Spleen (tissue), 7 donors: Measurements from ENCODE around the gene TRNT1.

GRCh38 chr3:2599326-2599617 lies 500.6 kb downstream of the CNTN4 start:
- PRO-cap, 4 experiments: no peak in any of the 4 experiments
- RAMPAGE, long total RNA, 4 experiments: no peak in any of the 4 experiments

- PRO-cap, 4 experiments: peak in 2 of 4 experiments; most common plus-strand start chr3:2847831 (in 2)
- RAMPAGE, long total RNA, 4 experiments: no peak in any of the 4 experiments
Observed at GRCh38 chr3:2847643-2848070, 262.5 kb downstream of the IL5RA start.

DNA sequence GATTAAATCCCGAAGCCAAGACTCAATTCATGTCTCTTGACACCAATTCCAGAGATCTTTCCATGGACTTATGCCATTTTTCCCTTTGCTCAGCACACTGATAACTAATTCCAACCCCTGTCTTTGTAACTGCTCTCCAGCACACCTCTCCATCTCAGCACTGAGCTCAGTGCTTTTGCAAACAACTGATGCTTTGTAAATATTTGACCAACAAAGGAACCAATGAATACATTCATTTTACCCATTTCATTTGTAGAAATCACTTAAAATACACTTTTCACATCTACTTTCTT lies 249.0 kb downstream of the IL5RA start:
- PRO-cap, 4 experiments: no peak in any of the 4 experiments
- RAMPAGE, long total RNA, 4 experiments: no peak in any of the 4 experiments

- PRO-cap, 4 experiments: peak in 4 of 4 experiments; most common plus-strand start chr3:3127020 (in 3); most common minus-strand start chr3:3126786 (in 3)
- RAMPAGE, long total RNA, 4 experiments: start-site peak on the plus strand in 4 of 4 experiments, at chr3:3126943-3126984 at its widest, 143 to 291 reads per replicate; start-site peak on the minus strand in 1 of 4 experiments, at chr3:3126749-3126821 at its widest, 17 reads per replicate
Observed at GRCh38 chr3:3126075-3127145, at the start of gene TRNT1. Gene TRNT1 (plus strand): TSS chr3:3126940.

- PRO-cap, 4 experiments: peak in 1 of 4 experiments; most common plus-strand start chr3:4494165 (in 1)
- RAMPAGE, long total RNA, 4 experiments: no peak in any of the 4 experiments
Observed at GRCh38 chr3:4493970-4494302, 788 bp downstream of the ITPR1 start.

DNA sequence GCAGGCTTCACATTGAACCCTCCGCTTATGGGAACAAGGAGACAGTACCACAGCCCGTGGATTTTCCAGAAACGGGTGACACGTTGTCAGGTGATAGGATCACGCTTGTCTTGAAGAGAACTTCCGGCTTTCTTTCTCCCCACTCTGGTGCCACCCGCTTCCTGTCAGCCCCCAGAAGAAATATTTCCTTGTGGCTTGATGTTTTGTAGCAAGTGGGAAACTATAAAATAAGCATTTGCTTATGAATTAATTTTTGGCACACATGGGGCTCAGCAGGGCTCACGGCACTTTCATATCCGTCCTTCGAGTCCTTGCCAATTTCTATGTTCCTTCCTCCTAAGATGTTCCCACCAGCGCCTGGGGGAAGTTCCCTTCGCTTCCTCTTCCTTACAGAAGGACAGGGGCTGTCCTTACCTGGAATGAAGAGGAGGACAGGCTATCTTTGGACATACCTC lies 238.5 kb upstream of the BHLHE40 start:
- PRO-cap, 4 experiments: no peak in any of the 4 experiments
- RAMPAGE, long total RNA, 4 experiments: no peak in any of the 4 experiments

- PRO-cap, 4 experiments: no peak in any of the 4 experiments
- RAMPAGE, long total RNA, 4 experiments: no peak in any of the 4 experiments
Observed at GRCh38 chr3:4773032-4773522, 206.2 kb upstream of the BHLHE40 start.

DNA sequence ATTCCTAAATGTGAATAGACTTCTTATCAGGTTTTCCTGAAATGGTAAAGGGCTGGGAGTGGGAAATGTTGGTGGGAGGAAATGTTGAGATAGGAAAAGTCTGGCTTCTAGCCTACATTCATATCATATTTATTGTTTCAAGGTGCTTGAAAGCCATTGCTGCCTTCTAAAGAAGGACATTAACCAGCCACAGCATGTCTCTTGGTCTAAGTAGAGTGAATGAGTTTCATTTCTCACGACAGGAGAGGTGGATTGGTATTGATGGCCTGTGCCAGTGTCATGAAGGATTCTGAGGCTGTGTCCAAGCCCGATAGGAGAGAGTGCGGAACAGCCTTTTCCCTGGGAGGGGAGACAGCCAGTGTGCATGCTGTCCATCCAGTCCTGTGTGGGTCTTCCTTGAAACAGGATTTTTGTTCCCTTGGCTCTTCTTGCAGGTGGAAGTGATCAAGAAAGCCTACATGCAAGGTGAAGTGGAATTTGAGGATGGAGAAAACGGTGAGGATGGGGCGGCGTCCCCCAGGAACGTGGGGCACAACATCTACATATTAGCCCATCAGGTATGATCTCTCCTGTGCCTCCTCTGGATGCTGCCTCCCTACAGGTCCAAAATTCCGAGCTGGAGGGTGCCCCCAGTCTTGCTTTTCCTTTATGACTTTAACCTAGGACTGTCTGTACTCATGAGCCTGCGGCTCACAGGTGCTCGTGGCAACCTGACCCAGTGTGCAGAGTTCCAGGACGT lies 196.9 kb upstream of the BHLHE40 start:
- PRO-cap, 4 experiments: no peak in any of the 4 experiments
- RAMPAGE, long total RNA, 4 experiments: no peak in any of the 4 experiments

DNA sequence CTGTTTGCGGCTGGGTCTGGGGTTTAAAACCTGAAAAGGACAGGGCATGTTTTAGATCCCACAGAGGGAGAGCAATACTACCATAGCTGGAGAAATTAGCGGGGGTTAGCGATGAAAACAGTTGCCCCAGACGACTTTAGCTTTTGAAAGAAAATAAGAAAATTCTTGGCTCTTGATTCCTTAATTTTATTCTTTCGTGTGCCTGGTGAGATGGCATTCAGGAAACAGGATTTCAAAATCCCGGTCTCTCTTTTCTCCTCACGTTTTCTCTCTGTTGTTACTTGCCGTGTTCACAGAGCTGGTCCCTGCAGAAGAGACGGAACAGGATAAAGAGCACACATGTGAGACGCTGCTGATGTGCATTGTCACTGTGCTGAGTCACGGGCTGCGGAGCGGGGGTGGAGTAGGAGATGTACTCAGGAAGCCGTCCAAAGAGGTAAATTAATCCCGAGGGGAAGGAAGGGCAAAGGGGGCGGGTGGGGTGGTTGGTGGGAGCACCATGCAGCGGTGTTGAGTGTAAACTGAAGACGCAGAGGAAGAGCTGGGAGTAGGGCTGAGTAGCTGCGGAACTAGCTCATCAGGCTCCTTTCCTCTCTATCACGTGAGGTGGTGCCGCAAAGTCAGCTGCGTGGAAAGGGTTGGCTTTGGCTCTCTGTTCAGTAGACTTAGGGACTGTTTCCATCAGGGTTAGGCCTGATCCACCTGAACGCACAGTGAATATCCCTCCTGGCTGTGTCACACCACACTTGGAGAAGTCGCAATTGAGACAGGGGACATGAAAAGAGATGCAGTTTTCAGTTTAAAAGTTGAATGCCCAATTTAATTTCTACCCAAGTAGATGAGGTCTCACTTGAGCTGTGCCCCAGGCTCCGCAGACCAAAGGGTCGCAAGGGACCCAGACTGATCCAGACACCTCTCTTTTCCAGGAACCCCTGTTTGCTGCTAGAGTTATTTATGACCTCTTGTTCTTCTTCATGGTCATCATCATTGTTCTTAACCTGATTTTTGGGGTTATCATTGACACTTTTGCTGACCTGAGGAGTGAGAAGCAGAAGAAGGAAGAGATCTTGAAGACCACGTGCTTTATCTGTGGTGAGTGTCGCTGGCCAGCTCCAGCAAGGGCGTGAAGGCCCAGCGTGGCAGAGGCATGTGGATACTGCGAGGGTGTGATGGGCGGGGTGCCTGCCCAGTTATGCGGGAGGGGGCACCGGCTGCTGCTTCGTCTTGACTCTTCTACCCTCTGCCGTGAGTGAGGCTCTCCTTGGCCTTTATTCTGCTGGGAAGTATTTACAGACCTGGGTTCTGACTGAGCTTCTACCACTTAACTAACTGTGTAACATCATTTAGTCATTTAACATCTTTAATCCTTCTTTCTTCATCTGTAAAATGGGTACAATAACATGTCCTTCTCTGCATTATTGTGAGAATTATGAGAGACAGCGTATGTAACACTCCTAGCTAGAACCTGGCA lies 164.6 kb upstream of the BHLHE40 start:
- PRO-cap, 4 experiments: peak in 2 of 4 experiments; most common plus-strand start position 310 of the sequence (in 1); most common minus-strand start position 328 of the sequence (in 2)
- RAMPAGE, long total RNA, 4 experiments: no peak in any of the 4 experiments

DNA sequence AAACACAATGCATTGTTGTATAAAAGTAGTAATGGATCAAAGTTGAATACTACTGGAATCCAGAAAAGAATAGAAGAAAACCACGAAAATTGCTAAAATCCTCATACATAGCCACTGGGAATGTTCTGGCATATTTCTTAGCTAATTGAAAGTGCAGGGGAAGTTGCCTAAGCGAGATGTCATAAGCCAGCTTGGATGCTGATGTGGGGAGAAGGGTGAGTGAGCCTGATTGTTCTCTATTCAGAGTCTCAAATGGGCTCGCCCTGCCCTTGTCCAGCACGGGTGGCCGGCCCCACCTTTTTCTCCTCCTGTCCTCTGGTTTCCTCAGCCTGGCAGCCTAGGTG lies 151.1 kb upstream of the BHLHE40 start:
- PRO-cap, 4 experiments: no peak in any of the 4 experiments
- RAMPAGE, long total RNA, 4 experiments: no peak in any of the 4 experiments

DNA sequence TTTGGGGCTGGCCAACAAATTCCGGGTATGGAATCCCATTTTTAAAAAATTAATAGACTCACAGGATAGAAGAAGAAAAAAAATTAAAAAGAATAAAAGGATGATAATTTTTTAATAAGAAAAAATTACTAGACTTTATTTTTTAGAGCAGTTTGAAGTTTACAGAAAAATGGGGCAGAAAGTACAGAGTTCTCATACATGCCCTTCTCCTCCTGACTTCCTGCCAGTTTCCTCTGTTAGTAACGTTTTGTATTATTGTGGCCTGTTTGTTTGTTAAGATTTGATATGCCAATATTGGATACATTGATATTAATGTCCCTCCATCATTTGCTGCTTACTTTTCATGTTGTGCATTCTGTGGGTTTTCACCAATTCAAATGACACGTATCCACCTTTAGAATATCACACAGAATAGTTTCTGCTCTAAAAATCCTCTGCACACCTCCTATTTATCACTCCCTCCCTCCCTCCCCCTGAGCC lies 149.8 kb upstream of the BHLHE40 start:
- PRO-cap, 4 experiments: no peak in any of the 4 experiments
- RAMPAGE, long total RNA, 4 experiments: no peak in any of the 4 experiments

DNA sequence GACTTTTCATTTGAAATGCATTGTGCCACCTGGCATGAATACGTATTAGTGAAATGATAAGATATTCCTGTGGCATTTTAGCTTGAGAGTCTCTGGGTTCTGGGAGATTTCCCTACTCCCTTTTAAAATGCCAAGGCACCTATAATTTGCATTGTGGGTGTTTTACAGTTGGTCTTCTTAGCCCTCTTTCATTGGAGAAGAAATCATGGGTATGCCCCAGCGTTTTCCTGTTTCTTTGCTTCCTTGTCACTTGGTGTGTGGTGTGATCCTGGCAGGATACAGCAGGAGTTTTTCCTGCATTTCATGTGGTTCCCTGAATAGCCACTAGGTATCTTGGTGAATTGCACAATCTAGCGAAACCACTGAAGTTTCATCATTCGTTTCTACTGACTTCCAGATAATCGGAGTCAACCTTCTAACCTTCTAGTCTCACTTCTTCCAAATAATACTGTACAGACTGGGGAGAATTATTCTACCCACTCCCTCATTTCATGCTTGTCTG lies 2.5 kb downstream of the BHLHE40 start:
- PRO-cap, 4 experiments: peak in 1 of 4 experiments; most common plus-strand start position 249 of the sequence (in 1); most common minus-strand start position 241 of the sequence (in 1)
- RAMPAGE, long total RNA, 4 experiments: no peak in any of the 4 experiments

GRCh38 chr3:4984602-4985025 lies 5.4 kb downstream of the BHLHE40 start:
- PRO-cap, 4 experiments: no peak in any of the 4 experiments
- RAMPAGE, long total RNA, 4 experiments: no peak in any of the 4 experiments

DNA sequence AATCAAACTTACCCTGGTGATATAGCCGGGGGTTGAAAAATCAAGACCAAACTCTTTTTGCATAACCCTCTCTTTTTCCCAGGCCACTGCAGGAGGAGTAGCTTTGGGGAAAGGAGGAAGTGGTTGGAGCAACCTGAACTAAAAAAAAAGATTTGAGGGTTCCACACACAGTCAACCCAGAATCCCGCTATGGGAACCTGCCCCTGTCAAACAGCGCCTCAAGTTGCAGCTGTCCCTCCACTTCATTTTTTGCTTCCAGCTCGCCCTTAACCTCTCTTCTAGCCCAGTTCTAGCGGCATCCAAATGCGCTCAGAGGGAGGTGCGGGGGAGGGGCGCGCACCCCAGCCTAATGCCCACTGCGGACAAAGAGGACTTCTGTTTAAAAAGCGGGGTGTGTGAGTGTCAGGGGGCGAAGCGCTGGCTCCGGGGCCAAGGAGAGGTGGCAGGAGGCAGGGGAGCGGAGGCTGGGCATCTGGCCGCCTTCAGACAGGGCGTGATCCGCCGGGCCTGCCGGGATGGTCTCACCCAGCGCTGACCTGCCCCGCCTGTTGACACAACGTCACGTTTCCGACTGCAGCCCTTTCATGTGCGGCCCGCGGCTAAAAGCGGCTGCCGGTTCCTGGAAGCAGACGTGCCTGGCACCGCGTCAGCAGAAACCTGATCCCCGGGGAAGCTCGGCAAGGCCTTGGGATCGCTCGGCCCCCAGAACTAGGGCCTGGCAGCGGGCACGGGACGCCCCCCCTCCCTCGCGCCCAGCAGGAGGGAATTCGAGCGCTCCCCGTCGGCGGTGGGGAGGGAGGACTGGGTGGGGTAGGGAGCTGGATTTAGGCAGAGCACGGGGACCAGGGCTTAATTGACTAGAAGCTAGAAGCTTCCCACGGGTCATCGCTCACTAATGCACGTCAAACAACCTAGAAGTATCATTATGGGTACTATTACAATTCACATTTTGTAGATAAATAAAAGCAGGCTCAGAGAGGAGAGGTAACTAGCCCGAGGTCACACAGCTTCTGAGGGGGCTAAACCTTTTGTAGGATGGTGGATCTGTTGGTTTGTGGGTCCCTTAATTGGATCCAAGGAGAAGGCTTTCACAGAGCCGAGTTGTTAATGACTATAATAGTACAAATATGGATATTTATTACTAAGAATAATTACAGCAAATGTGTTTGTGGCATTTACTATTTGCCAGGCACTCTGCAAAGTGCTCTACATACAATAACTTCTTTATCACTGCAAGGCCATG lies 7.6 kb downstream of the BHLHE40 start:
- PRO-cap, 4 experiments: peak in 4 of 4 experiments; most common plus-strand start position 602 of the sequence (in 4); most common minus-strand start position 488 of the sequence (in 4)
- RAMPAGE, long total RNA, 4 experiments: no peak in any of the 4 experiments

- PRO-cap, 4 experiments: no peak in any of the 4 experiments
- RAMPAGE, long total RNA, 4 experiments: no peak in any of the 4 experiments
Observed at GRCh38 chr3:5011312-5012330, 32.4 kb downstream of the BHLHE40 start.

DNA sequence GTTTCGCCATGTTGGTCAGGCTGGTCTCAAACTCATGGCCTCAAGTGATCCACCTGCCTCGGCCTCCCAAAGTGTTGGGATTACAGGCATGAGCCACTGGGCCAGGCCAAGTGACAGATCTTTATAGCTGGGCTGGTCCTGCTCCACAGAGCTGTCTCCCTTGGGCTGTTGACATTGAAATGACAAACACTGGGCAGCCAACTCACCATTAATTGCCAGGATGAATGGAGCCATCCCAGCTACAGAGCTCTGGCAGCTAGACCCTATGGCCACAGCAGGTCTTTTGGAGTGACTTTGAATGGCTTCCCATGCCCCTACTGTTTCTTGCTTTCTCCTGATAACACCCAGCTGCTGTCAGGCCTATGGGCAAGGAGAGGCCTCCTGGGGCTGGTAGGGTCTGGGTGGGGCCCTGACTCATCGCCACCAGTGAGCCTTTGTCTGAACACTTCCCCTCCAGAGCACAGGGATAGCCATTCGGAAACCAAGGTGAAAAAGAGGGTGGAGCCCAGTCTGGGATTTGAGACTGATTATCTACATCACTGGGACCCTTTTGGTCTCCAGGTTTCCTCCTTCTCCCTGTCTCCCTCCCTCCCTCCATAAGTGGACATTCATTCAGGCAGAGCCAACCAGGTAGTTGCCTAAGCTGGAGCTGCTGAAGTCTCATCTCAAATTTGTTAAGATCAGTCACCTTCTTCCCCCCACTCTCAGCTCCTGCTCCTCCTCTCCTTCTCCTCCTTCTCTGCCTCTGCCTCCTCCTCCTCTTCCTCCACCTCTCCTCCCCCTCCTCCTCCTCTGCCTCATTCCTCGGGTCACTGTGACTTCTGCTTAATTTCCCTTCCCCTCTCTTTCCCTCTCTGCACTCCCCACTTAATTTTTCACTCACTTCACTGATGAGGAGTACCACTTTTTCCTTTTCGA lies 34.0 kb downstream of the BHLHE40 start:
- PRO-cap, 4 experiments: no peak in any of the 4 experiments
- RAMPAGE, long total RNA, 4 experiments: no peak in any of the 4 experiments

GRCh38 chr3:5189220-5189527 lies 1.7 kb downstream of the EDEM1 start:
- PRO-cap, 4 experiments: no peak in any of the 4 experiments
- RAMPAGE, long total RNA, 4 experiments: no peak in any of the 4 experiments

DNA sequence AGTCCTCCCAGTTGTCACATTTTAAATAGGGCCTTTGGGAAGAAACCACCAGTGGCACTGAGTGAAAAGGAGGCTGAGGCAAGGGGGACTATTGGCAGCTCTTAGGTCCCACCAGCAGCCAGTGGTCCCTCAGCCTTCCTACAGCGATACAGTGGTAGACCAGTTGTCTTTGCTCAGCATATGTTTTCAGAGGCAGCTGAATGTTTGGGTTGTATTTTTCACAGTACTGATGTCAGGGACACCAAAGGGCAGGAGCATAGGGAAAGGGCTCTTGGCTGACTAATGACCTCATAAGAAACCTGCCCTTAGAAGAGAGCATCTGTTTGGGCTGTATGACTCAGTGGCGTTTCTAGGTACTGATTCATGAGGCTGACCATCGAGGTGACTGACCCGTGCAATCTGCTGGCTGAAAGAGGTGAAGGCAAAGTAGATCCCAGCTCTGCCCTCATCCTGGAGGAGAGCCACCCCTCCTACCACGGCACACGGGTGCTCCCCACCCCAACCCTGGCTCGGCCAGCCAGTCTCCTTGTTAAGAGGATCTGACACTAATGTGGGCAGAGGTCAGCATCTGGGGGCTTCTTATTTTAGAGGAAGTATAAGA lies 8.3 kb downstream of the LMCD1 start:
- PRO-cap, 4 experiments: no peak in any of the 4 experiments
- RAMPAGE, long total RNA, 4 experiments: no peak in any of the 4 experiments

GRCh38 chr3:8651877-8652390 lies 7.3 kb upstream of the SSUH2 start:
- PRO-cap, 4 experiments: no peak in any of the 4 experiments
- RAMPAGE, long total RNA, 4 experiments: no peak in any of the 4 experiments

GRCh38 chr3:8710380-8710525 lies 23.3 kb upstream of the CAV3 start:
- PRO-cap, 4 experiments: no peak in any of the 4 experiments
- RAMPAGE, long total RNA, 4 experiments: no peak in any of the 4 experiments